HT1080 (cell line): ENCODE data around the gene TMOD1.

DNA sequence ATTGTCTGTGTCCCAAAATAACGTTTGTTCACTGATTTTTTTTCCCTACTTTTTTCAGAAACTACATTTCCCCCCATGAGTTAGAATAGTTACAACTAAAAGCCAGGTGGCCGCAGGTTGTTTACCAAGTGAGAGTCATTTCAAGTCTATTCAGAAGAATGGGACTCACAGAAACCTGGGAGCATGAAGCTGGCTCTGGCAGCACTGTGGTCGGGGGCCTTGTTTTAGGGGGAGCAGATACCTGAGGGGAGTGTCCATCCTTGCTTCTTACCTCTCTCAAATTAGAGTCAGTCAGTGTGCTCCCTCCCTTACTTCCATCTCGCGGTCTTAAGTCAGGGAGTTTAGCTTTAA lies 259.9 kb downstream of the FANCC start:
RAMPAGE:
- cytosol, long total RNA: no peak
- long total RNA: no peak
- nucleus, long total RNA: no peak

DNA sequence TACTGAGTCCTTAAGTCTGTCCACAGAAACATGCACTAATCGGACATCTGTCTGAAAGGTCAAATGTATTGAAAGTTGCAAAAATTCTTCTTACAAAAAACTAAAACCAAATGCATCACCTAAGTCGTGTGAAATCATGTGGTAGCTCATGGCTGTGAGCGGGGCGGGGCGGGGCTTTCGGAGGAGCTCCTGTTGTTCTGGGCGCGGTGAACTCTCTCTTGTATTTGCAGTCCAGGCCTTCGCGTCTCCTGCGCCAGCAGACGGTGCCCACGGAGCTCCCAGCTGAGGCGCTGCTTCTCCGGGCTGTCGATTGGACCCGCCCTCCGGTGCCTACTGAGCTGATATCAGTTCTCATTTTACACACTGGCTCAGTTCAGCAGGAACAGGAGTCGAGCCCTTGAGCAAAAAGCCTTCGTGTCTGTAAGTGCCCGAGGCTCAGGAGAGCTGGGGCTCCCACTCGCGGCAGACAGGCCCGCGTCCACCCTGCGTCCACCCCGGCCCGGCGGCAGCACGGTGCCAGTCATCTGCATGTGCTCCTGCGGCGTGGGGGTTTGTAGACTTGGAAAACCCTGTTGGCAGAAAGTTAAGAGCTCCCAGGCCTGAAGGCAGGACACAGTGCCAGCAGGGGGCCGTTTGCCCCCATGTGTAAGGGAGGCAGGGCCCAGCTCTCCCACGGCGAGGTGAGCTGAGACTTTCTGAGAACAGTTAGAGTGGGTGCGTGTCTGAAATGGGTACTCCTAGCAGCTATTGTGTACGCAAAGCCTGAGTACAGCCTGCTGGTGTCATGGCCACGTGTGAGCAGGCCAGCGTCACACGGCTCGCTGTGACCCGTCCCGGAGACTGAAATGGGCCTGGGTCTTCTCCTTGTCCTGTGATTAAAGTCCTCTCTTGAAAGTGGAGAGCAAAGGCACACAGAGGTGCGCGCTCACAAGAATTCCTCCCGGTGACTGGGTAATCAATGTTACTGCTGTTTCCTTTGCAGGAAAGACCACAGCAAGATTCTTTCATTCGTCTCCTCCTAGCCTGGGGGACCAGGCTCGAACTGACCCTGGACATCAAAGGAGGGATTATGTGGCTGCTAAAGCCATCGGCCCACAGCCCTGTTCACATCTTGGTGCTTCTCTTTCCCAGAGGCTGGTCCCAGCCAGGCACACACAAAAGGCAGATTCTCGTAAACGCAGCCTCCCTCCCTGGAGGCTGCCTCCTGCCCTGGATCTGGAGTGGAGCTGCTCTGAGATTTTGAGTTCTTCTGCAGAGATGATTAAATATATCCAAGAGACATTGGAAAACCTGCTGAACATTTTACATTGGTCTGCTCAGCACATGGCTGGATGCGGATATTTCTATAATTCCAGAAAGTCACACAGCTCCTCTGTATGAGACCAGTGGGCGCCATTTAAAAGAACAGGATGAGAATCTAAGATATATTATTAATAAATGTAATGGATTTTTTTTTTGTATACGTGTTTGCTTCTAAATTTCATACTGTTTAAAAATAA lies 231.3 kb downstream of the FANCC start:
RAMPAGE:
- cytosol, long total RNA: no peak
- long total RNA: no peak
- nucleus, long total RNA: no peak

RAMPAGE:
- cytosol, long total RNA: no peak
- long total RNA: no peak
- nucleus, long total RNA: no peak
These were observed 186.1 kb downstream of the FANCC start for GRCh38 chr9:95131166-95132028.

GRCh38 chr9:95270842-95271061 lies 46.8 kb downstream of the FANCC start:
RAMPAGE:
- cytosol, long total RNA: no peak
- long total RNA: no peak
- nucleus, long total RNA: no peak

DNA sequence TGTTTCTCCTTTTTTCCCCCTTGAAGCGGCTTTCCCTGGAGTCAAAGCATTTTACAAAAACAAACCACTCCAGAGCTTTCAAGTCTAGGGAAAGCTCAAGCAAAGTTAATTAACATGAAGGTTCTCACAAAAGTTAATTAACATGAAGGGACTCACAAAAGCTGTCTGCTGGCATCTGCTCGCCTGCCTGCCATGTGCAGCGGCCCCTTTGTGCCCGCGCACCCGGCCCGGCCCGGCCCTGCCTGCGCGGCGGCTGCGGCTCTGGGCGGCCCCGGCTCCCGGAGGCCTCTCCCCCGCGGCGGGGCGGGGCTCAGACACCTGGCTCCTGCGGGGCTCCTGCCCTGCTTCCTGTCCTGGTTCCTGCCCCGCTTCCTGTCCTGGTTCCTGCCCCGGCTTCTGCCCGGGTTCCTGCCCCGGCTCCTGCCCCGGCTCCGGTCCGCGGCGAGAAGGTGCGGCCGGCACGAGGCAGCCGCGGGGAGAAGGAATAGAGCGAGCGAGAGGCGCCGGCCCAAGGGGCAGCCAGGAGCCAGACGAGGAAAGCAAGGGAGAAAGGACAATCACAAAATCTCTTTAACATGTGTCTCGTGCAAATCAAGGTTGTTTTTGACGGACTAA lies 82.4 kb downstream of the PTCH1 start:
RAMPAGE:
- cytosol, long total RNA: no peak
- long total RNA: no peak
- nucleus, long total RNA: no peak

RAMPAGE:
- cytosol, long total RNA: no peak
- long total RNA: no peak
- nucleus, long total RNA: no peak
These were observed 74.9 kb downstream of the PTCH1 start for GRCh38 chr9:95434143-95434635.

DNA sequence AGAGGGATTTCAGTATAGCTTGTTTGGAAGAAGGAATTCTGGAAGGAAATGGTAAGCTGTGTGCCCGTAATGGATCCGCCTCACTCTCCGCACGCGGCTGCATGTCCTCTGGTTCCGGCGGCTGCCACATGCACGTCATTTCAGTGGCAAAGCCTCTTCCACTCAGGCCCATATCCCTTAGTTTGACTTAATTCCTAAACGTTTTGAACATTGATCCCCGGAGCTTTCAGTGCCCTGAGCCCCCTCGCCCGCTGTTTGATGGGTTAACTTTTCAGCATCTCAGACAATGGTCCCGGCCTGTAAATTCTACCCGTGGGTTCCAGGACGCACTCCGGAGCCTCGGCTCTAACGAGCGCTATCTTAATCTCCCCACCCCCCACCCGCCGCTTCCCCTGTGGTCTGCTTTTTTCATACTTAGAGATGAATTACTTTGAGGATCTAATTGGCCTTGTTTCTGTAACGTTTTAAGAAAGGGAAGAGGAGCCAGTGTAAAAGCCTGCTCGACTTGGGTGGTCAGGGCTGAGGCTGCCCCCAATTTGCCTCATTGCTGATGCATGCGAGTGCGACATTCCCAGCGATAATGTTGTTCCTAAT lies 3.0 kb upstream of the PTCH1 start:
RAMPAGE:
- cytosol, long total RNA: no peak
- long total RNA: no peak
- nucleus, long total RNA: no peak

GRCh38 chr9:95640297-95640760 lies 131.3 kb upstream of the PTCH1 start:
RAMPAGE:
- cytosol, long total RNA: no peak
- long total RNA: no peak
- nucleus, long total RNA: no peak

DNA sequence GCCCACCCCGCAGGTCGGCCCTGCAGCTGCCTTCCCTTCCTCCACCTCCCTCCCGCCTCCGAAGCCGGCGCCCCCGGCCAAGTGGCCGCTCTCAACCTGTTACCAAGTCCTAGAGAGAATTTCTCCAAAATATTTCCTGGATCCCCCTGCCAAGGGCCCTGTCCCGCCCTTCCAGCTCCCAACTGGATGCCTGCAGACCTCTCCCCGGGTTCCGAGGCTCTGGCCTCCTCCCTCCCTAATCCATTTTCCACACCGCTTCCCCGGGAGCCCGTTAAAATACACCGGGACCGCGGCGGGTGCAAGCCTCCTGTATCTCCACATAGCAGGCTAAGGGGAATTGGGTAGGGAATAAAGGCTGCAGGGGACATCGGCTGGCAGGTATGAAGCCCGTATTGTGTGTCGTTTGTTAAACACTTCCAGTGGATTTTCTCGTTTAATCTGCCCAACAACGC lies 146.5 kb downstream of the ERCC6L2 start:
RAMPAGE:
- cytosol, long total RNA: no peak
- long total RNA: no peak
- nucleus, long total RNA: no peak

GRCh38 chr9:96067053-96067338 lies 191.5 kb downstream of the ERCC6L2 start:
RAMPAGE:
- cytosol, long total RNA: no peak
- long total RNA: no peak
- nucleus, long total RNA: no peak

GRCh38 chr9:96126284-96126630 lies 175.7 kb downstream of the HSD17B3 start:
RAMPAGE:
- cytosol, long total RNA: no peak
- long total RNA: no peak
- nucleus, long total RNA: no peak

DNA sequence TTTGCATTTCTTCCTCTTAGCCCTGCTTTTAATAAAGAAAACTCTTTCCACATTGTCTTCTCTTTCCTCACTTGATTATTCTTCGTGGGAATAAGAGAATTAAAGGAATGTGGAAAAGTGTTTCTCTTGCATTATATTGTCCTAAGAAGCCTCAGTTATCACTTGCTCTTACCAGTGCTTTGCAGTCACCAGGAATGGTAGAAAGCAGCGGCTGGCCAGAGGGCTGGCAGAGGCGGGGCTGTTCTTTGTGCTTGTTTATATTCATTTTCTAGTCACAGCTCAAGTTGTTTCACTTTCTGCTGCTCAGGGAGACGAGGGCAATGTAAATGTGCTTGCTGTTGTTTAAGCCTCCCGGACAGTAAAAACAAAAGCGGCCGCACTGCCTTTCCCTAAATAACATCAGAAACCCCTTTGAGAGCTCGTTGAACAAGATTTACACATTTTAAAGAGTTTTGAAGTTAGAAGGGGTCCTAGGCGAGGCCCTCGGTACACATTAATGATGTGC lies 164.7 kb downstream of the HSD17B3 start:
RAMPAGE:
- cytosol, long total RNA: no peak
- long total RNA: no peak
- nucleus, long total RNA: no peak

DNA sequence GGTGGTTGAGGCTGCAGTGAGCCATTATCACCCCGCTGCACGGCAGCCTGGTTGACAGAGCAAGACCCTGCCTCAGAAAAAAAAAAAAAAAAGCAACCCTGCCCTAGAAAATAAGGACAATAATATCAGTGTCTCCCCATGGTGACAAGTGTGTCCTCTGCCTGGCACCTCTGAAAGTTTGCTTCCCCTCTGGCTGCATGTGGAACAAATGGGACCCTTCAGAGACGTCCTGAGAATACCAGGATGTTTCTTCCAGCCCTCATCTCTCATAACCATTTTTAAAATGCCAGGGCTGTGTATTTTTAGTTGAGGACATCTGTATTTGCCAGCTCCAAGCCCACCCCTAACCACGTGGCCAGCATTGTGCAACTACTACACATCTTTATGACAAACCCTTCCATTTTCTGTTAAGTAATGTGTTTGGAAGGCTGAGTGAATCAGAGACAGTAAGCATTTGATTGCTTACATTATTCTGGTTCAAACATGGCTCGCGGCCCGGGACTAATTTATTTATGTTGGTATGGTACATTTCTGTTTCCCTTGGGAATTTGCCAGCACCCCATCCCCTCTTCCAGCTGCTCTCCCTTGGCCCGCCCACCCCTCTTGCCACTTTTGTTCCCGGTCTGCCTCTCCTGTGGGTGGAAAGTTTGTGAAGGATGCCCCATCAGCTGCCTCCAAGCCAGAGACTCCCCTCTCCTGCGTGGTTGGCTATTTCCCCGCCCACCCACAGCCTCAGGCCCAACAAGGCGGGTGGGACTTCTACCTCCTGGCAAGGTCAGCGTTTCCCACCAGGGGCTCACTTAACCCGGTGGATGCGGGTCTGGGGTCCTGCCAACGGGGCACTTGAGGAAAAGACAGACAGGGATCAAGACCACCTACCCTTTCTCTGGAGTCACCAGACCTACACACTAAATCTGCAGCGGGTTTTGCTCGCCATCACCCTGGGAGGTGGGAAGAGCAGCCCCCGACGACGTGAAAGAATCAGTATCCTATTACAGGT lies 162.3 kb downstream of the HSD17B3 start:
RAMPAGE:
- cytosol, long total RNA: no peak
- long total RNA: no peak
- nucleus, long total RNA: no peak

GRCh38 chr9:96169337-96170002 lies 132.5 kb downstream of the HSD17B3 start:
RAMPAGE:
- cytosol, long total RNA: no peak
- long total RNA: no peak
- nucleus, long total RNA: no peak

DNA sequence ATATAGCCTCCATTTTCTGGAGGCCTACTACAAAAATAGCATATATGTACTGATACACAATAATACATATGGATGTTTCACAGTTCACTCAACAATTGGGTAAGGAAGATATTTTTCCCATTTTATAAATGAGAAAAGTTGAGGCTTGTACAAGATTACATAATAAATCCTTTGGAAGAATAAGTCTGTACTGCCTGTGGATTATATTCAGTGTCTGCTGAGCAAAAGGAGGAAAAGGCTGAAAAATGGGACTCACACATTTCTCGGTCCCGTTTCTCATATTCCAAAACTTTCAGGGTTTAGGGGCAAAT lies 1.8 kb upstream of the ZNF367 start:
RAMPAGE:
- cytosol, long total RNA: no peak
- long total RNA: no peak
- nucleus, long total RNA: no peak

DNA sequence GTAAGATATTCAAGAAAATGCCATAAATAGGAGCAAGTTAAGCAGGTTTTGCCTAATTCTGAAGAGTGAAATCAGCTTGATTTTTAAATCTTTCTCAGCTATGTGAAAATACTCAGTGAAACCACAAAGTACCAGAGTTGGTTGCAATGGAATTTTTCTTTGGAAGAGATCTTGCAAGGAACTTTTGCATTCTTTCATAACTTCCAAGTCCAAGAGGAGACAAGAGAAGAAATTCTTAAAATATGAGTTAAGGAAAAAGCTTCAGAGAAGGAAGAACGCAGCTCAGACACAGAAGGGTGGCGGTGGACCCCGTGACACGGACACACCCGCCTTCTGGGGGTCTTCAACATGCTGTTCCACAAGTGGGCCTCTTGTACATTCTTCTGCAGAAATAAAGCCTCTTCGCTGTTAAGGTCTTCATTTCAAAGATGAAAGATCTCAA lies 64.5 kb downstream of the HABP4 start:
RAMPAGE:
- cytosol, long total RNA: no peak
- long total RNA: no peak
- nucleus, long total RNA: no peak

RAMPAGE:
- cytosol, long total RNA: no peak
- long total RNA: no peak
- nucleus, long total RNA: no peak
These were observed 62.5 kb downstream of the CDC14B start for GRCh38 chr9:96556962-96557631.

DNA sequence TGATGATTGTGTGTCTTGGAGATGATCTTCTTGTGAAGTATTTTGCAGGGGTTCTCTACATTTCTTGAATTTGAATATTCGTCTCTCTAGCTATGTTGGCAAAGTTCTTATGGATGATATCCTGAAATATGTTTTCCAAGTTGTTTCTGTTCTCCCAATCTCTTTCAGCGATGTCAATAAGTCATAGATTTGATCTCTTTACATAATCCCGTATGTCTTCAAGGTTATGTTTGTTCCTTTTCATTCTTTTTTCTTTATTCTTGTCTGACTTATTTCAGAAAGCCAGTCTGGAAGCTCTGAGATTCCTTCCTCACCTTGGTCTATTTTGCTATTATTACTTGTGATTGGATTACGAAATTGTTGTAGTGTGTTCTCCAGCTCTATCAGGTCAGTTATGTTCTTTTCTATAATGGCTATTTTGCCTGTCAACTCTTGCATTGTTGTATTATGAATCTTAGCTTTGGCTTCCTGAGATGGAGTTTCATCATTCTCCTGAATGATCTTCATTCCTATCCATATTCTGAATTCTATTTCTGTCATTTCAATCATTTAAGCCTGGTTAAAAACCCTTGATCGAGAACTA lies 16.1 kb upstream of the ZNF510 start:
RAMPAGE:
- cytosol, long total RNA: no peak
- long total RNA: no peak
- nucleus, long total RNA: no peak

DNA sequence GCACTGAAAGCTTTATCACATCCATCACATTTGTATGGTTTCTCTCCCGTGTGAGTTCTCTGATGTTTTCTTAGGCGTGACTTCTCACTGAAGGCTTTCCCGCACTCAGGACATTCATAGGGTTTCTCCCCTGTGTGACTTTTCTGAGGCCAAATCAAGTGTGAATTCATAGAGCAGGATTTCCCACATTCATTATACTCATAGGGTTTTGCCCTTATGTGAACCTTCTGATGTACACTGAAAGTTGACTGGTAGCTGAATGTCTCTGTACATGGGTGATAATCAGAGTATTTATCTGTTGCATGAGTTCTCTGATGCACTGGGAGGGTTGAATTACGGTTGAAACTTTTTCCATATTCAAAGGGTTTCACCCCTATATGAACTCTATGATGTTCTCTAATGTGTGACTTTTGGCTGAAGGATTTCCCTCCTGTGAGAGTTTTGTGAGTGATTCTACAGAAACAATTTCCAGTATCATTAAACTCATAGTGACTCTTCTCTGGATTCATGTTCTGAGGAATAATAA lies 35.5 kb downstream of the ZNF782 start:
RAMPAGE:
- cytosol, long total RNA: no peak
- long total RNA: no peak
- nucleus, long total RNA: no peak

GRCh38 chr9:97501576-97502001 lies at the start of gene TMOD1:
Gene TMOD1, plus strand, starts transcription at chr9:97501666.
RAMPAGE:
- cytosol, long total RNA: no peak
- long total RNA: no peak
- nucleus, long total RNA: no peak